HT1080 (cell line): ENCODE data around the gene APOBEC3F.

RAMPAGE:
- cytosol, long total RNA = no peak
- long total RNA = no peak
- nucleus, long total RNA = no peak
These were observed 17.8 kb upstream of the PICK1 start for GRCh38 chr22:38039411-38039847.

RAMPAGE:
- cytosol, long total RNA = no peak
- long total RNA = no peak
- nucleus, long total RNA = no peak
These were observed 12.5 kb downstream of the PICK1 start for GRCh38 chr22:38069347-38070390.

RAMPAGE:
- cytosol, long total RNA = no peak
- long total RNA = no peak
- nucleus, long total RNA = no peak
These were observed 16.9 kb upstream of the BAIAP2L2 start for GRCh38 chr22:38127133-38128075.

RAMPAGE:
- cytosol, long total RNA = no peak
- long total RNA = no peak
- nucleus, long total RNA = no peak
These were observed 13.7 kb downstream of the PLA2G6 start for GRCh38 chr22:38167823-38168522.

DNA sequence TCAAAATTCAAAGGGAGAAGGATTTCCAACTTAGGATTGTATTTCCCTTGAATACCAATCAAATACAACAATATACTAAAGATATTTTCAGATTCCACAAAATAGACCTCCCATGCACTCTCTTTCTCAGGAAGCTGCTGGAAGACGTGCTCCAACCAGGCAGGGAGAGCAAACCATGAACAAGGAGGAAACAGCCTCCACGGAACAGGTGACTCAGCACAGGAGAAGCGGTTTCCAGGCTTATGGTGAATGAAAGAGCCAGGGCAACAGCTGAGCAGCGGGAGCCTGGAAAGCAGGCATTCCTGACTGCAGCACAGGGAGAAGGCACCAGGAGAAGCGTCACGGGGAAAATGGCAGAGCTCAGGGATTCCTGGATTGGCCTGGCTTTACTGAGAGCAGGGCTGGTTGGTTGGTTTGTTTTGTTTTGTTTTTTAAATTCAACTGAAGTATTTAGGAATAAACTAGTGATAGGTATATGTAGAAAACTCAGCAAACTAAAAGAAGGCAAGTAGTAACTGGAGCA, 31.9 kb downstream of the TMEM184B start:
RAMPAGE:
- cytosol, long total RNA = no peak
- long total RNA = no peak
- nucleus, long total RNA = no peak

GRCh38 chr22:38265539-38266621, 6.9 kb downstream of the TMEM184B start:
RAMPAGE:
- cytosol, long total RNA = no peak
- long total RNA = no peak
- nucleus, long total RNA = no peak

RAMPAGE:
- cytosol, long total RNA = no peak
- long total RNA = no peak
- nucleus, long total RNA = no peak
These were observed 661 bp downstream of the TMEM184B start for GRCh38 chr22:38271820-38272877.

DNA sequence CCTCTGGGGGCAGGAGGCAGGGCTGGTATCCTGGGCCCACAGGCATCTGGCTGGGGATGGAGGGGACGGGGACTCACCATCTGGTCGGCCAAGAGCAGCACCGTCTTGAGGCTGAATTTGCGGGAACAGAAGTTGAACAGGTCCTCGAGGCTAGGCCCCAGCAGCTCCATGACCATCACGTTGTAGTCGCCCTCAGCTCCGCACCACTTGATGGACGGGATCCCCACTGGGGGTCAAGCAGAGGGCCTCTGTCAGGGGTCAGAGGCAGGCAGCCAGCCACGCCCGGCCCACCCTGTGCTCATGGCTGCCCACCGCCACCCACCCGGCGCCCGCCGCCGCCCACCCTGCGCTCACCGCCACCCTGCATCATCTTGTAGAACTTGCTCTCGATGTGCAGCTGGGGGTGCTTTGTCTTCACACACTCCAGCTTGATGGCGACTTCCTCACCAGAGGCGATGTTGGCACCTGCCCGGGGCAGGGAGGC, 14.4 kb downstream of the CSNK1E start:
RAMPAGE:
- cytosol, long total RNA = no peak
- long total RNA = no peak
- nucleus, long total RNA = no peak

DNA sequence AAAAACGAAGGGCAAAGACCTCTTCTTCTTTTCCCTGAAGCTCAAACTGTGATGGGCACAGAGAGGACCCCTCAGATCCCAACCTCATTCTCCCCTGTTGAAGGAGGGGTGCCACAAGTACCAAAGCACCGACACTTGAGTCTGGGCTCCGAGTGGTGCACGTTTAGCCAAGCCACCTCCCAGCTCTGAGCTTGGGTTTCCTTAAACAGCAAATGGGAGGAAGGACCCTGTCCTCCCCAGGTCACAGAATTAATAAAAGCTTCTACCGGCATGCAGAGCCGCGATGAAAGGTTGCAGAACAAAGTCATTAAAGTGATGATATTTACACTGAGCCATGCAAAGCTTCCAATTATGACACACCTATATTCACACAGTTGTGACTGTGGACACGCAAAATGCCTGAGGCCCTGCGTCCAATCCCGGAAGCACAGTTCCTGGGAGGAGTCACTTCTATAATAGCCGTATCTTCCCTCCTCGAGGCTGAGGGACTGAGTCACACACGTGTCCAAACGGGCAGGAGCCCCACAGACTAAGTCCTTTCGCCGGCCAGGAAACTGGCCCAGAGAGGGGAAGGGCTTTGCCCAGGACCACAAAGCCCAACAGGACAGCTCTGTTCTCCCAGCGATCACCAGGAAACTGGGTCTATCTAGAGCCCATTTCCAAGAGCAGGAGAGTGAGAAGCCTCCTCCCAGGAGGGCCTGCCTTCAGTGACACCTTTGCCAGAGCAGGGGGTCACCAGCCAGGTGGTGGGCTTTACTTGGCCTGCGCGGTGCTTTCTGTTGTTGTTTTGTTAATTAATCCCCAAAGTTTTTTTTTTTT, 977 bp upstream of the CSNK1E start:
RAMPAGE:
- cytosol, long total RNA = no peak
- long total RNA = no peak
- nucleus, long total RNA = no peak

DNA sequence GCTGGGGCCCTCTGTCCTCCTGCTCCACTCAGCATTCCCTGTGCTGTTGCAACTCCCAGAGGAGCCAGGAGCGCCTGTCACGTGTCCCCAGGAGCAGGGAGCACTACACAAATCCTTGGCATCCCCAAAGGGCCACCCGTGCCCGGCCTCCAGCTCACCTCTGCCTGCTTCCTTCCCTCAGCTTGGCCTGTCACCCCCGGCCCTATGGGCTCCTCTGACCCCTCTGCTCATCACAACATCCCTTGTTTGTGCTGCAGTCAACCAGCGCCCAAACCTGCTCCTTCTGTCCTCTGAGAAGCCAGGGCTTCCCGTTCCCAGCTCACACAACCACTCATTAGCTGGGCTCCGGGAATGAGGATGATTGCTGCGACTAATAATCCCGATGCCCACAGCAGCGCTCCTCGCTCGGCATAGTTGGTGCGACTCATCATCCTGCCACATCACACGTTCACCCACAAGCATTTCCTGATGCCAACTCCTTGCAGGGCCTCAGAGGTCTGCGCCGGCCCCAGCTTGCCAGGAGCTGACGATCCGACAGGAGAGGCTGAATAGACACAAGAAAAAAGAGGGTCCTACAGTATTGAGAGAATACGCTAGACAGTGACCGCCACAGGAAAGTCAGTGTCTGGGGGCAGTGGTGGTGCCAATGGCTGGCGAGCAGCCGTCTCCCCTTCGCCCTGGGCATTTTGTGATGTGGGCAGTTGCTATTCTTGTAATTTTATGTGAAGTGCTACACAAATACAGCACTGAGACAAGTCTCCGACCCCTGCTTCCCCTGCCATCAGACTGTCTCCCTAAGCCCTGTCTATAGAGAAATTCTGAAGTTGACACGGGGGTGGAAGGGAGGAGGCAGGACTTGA, 10.6 kb upstream of the CSNK1E start:
RAMPAGE:
- cytosol, long total RNA = no peak
- long total RNA = no peak
- nucleus, long total RNA = no peak

GRCh38 chr22:38670764-38671470, 10.8 kb upstream of the TOMM22 start:
RAMPAGE:
- cytosol, long total RNA = no peak
- long total RNA = no peak
- nucleus, long total RNA = no peak

GRCh38 chr22:38674843-38675382, 6.8 kb upstream of the TOMM22 start:
RAMPAGE:
- cytosol, long total RNA = no peak
- long total RNA = no peak
- nucleus, long total RNA = no peak

RAMPAGE:
- cytosol, long total RNA = no peak
- long total RNA = no peak
- nucleus, long total RNA = no peak
These were observed 1.2 kb downstream of the TOMM22 start for GRCh38 chr22:38682986-38683330.

DNA sequence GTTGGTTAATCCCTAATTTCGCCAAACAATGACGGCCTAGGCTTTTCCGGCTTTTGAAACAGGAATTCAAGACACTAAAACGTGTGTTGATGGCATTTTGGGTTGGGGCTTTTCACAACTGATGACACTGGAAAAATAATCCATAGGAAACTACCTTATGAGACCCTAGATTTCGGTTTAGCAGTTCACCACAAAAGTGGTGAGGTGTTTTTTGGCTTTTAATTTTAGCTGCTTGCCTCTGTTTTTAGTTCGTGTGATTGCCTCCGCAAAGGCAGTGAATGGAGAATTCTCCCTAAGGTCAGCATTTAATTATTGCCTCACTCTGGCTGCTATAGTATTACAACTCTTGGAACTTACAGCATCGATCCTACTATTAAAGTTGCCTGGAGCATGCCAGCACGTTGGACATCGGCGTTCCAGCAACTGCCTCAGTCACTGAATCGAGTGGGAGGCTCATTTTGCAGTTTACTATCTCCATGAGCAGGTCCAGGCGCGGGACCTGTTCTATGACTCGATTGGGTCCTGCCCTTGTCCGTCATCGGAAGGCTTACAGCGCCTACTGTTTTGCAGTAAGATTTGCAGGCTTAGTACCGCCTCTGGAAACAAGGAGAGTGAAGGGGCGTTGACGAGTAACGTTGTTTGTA, 687 bp upstream of the GTPBP1 start:
RAMPAGE:
- cytosol, long total RNA = no peak
- long total RNA = no peak
- nucleus, long total RNA = no peak

DNA sequence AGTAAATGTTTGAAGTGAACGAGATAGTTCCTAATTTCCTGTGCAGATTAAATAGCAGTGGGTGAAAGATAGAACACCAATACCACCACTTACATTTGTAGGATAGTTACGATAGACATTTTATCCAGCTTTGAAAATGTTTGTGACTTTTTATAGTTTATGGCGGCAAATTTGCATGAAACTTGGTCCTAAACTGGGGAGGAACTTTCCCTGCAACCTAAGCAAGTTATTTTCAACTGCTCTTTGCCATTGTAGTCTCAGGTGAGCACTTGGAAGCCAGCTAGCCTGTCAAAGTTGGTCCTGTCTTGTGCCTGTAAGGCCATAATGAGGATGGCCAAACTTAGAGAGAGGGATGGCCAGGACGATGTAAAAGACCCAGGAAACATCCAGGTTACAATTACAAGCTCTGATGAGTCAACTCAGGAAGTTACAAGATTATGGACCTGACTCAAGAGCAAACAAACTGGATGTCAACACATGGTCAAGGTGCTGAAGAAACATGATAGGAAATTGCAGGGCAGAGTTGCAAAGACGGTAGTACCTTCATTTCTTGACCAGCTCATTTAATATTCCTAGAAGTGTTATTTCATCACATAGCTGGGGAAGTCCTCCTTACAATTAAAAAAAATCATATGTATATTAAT, 1.5 kb downstream of the GTPBP1 start:
RAMPAGE:
- cytosol, long total RNA = no peak
- long total RNA = no peak
- nucleus, long total RNA = no peak

DNA sequence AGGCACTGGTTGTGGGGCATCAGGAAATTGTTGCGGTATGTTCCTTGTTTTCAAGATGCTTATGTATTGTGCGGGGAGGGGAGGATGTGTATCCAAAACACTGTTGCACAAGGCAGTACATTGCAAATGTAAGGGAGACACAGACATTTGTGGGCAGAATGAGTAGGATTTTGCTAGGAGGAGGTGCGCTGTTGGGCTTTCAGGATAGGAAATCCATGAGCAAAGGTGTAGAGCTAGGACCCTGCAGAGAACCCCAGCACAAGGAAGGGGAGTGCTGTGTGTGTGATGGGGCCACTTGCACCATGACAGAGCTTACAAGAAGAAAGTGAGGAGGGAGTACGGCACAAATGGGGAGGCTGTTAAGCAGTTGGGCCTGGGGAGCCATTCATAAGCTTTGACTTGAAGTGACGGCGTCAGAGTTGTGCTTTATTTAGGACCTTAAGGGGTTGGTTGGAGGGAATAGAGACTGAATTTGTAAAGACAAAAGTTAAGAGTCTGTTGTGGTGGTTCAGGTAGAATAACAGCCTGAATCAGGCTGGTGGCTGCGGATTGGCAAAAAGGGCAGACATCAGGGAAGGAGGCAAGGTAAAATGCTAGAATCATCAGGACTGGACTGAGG, 7.3 kb downstream of the GTPBP1 start:
RAMPAGE:
- cytosol, long total RNA = no peak
- long total RNA = no peak
- nucleus, long total RNA = no peak

DNA sequence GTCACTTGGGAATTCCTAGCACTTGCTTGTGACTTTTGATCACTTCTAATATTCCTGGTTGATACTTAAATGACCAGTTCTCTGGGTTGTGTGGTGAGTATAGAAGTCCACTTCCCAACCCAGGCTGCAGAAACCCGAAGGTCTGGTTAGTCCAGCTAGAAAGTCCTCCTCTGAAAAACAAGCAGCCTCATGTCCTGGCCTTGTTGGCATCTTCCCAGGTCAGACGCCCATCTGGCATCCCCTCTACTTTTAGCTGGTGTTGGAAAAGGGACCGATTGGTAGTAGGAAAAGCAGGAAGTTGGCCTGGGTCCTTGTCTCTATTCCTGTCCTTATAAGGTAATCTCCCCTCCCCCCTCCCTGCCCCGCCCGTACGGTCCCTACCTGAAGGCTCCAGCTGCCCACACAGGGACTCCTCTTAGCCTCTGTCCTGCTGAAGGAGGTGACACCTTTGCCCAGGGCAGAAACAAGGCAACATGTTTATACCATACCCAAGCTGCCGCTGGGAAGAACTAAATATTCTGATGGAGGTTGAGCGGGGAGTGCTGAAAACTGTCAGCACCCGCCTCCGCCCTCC, 1.4 kb downstream of the SUN2 start:
RAMPAGE:
- cytosol, long total RNA = no peak
- long total RNA = no peak
- nucleus, long total RNA = no peak

GRCh38 chr22:38863430-38863873, 8.6 kb downstream of the CBX6 start:
RAMPAGE:
- cytosol, long total RNA = no peak
- long total RNA = no peak
- nucleus, long total RNA = no peak

GRCh38 chr22:39013003-39013333, 1.1 kb upstream of the APOBEC3C start:
RAMPAGE:
- cytosol, long total RNA = no peak
- long total RNA = no peak
- nucleus, long total RNA = no peak

DNA sequence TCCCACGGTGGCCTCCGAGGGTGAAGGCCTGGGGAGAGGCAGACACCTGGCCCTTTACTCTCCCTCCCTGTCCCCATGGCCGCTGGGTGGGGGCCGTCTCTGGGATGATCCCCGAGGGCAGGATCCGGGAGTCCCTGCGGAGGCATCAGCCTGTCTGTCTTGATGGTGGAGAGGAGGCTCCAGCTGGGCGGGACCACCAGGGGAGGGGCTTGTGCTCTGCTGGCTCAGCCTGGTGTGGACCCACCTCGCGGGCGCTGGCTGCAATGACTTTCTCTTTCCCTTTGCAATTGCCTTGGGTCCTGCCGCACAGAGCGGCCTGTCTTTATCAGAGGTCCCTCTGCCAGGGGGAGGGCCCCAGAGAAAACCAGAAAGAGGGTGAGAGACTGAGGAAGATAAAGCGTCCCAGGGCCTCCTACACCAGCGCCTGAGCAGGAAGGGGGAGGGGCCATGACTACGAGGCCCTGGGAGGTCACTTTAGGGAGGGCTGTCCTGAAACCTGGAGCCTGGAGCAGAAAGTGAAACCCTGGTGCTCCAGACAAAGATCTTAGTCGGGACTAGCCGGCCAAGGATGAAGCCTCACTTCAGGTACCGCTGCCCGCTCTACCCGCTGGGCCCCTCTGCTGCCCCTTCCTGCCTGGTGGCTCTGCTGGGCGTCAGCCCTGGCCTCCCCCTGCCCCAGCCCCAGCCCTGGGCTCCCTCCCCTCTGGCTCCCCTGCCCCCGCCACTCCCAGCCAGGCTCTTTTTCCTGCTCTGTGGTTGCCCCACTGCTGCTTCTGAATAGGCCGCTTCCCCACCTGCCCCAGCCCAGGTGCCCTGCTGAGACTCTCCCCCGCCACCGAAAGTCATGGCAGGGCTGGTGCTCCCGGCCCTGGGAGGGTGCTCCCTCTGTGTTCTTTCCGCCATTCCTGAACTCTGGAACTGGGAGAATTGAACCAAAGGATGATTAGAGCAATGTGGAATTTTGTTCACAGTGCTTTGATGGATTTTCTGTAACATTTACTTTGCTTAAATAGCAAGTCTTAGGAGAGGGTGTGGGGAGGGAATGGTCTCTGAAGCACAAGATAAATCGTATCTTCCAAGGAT, at the start of gene APOBEC3F:
Gene APOBEC3F (plus strand): TSS at position 472 of the 1,083 bp plus-strand sequence.
RAMPAGE:
- cytosol, long total RNA = no peak
- long total RNA = start-site peak on the plus strand centred at position 488 of the sequence, 48 bp wide, 10 reads
- nucleus, long total RNA = no peak